Pericardium (tissue), 1 donor: ENCODE measurements around a stretch of chr1.

GRCh38 chr1:220767065-220768130 is 19.3 kb downstream of the MTARC2 start:
- RRBS = no CpG with 5 or more reads among the region's 11 CpGs

- RRBS = 17% methylated on average over 13 of the region's 28 CpGs
Observed at GRCh38 chr1:220785850-220786640, 668 bp upstream of the MTARC1 start.

DNA sequence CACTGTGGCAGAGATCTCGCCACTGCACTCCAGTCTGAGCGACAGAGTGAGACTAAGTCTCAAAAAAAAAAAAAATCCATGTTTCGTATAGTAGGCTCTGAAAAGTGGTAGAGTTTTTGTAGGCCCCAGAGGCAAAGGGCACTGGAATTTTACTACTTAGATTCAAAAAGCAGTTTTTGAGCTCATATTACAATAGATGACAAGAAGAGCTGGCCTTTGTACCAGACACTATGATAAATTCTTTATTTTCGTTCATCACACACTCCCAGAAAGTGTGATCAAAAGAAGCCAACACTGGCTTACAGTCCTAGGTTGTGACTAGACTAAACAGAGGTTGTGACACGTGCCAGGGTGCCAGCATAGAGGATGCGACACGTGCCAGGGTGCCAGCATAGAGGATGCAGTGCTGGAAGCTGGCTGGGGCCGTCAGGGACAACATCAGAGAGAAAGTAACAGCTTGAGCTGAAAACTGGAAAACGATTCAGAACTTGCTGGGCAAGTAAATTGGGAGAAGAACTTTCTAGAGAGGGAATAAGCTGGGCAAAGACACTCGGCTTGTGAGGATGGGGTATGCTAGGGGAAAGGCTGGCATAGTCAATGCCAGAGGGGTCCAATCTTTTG is 2.1 kb downstream of the MTARC1 start:
- RRBS = no CpG with 5 or more reads among the region's 10 CpGs

DNA sequence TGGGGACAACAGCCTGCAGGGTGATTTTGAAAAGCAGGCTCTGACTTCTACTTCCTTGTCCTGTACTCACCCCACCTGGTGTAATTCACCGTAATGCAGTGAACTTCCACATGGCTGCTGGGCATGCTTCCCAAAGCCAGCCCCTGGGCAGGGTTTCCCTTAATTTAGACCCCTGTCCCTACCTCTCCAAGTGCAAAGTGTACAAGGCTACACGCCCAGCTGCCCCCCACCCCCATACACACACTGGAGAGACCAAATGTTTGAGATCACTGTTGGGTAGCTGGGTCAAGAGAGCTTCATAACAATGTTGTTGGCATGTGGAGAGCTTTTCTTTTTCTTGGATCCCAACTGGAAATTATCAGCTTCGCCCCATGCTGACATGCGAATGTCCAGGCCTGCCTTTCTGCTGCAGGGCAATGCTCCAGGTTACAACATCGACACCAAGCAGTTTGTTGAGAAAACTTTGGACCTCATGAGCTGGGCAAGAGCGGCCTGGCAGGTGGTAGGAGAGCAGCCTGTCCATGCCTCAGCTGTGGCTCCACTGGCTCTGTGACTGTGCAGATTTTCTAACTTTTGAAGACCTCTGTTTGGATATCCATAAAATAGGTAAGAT is 41.3 kb downstream of the MTARC1 start:
- RRBS = no CpG with 5 or more reads among the region's 6 CpGs

GRCh38 chr1:220962034-220962213 is 82.7 kb downstream of the HLX start:
- RRBS = no CpG with 5 or more reads among the region's 1 CpG

DNA sequence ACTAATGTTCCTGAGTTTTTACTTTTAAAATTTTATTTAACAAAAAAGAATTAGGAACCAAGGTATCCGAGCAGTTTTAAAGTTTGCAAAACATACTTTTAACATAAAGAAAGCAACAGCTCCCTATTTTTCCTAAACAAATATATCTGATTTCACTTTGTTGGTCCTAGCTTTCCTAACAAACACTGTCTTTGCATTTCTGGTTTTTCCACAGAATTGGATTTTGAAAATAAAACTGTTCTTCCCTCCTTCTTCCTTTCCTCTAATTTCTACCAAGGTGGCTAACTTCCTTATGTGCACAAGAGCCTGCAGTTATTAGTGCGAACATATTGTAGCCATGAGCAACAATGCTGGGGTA is 31.3 kb downstream of the DUSP10 start:
- RRBS = no CpG with 5 or more reads among the region's 2 CpGs

- RRBS = no CpG with 5 or more reads among the region's 5 CpGs
Observed at GRCh38 chr1:221717131-221717780, 24.6 kb downstream of the DUSP10 start.

DNA sequence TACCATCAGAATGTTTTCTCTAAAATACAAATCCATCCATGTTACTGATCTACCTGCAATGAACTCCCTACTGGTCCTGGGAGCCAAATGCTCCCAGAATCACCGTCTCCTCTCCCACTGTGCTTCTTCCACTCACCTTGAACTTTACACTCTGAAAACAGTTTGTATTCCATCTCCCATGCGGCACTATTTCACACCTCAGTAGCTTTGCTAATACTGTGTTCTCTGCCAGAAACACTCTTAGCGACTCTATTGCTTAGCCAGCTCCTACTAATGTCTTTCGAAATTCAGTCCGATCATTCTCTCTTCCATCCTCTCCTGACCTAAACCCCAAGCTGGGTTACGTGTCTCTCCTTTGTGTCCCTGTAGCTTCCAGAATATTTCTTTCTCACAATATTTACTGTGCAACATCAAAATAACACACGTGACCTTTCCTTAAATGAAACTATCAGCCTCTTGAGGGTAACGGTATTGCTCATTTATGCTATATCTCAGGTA is 284.4 kb upstream of the DUSP10 start:
- RRBS = no CpG with 5 or more reads among the region's 8 CpGs

DNA sequence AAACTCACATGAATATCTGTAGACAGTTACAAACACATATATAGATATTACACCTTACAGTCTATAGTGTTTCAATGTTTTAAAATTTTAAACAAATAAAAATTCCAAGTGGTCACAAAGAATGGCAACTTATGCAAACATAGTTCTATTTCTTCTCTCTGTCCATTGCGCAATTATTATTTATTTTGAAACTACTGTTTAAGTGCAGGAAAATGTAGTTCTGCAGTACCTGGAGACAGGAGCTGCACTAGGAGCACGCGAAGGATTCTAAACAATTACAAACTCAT is 311.9 kb upstream of the DUSP10 start:
- RRBS = no CpG with 5 or more reads among the region's 3 CpGs

GRCh38 chr1:222627168-222627924 is 9.4 kb downstream of the MIA3 start:
- RRBS = no CpG with 5 or more reads among the region's 6 CpGs

DNA sequence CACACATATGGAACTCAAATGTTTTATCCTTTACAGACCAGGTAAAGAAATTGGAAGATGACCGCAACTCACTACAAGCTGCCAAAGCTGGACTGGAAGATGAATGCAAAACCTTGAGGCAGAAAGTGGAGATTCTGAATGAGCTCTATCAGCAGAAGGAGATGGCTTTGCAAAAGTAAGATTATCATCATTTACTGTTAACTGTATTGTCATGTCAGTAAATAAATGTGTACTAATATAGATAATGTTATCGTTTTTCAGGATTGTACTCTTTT is 36.7 kb downstream of the MIA3 start:
- RRBS = no CpG with 5 or more reads among the region's 2 CpGs

GRCh38 chr1:223046000-223046435 is 97.0 kb downstream of the TLR5 start:
- RRBS = no CpG with 5 or more reads among the region's 2 CpGs

DNA sequence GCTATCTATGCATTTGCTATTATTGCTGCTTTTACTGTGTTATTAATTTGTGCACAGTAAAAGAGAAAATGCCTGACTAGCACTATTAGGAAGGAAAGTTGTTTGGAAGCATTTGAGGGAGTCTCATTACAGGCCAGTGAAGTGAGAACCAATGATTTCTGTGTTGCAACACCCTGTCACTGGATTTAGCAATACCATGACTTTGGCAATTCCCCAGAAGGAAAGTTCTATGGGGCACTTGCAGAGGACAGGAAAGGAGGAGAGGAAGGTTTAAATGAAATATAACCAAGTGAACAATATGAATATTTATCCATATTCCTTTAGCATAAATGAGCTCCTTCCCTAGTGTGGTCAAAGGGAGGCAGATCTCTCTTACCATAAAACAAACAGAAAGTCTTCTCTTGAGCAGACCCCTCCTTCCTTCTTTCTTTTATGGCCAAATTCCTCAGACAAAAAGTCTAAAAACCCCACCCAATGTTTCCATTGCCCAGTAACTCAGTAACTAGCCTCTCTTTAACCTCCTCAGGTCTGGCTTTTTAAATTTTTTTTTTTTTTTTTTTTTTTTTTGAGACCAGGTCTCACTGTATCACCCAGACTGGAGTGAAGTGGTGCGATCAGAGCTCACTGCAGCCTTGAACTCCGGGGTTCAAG is 5.5 kb downstream of the TLR5 start:
- RRBS = no CpG with 5 or more reads among the region's 2 CpGs

- RRBS = no CpG with 5 or more reads among the region's 1 CpG
Observed at GRCh38 chr1:223141847-223142093, 1.3 kb downstream of the TLR5 start.

- RRBS = no CpG with 5 or more reads among the region's 14 CpGs
Observed at GRCh38 chr1:223142094-223142523, 939 bp downstream of the TLR5 start.

GRCh38 chr1:223655270-223655519 is 10.3 kb downstream of the CAPN8 start:
- RRBS = no CpG with 5 or more reads among the region's 1 CpG

DNA sequence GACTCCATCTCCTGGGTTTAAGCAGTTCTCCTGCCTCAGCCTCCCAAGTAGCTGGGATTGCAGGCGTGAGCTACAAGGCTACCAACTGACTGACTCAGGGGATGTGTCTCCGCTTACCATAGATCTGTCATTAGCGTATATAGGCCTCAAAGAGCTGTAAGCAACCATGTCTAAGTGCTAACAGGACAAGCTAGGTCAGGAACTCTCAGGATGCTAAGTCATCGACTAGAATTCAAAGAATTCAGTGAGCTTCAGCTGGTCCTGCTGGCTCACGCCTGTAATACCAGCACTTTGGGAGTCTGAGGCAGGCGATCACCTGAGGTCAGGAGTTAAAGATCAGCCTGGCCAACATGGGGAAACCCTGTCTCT is 29.5 kb downstream of the CAPN2 start:
- RRBS = no CpG with 5 or more reads among the region's 6 CpGs

DNA sequence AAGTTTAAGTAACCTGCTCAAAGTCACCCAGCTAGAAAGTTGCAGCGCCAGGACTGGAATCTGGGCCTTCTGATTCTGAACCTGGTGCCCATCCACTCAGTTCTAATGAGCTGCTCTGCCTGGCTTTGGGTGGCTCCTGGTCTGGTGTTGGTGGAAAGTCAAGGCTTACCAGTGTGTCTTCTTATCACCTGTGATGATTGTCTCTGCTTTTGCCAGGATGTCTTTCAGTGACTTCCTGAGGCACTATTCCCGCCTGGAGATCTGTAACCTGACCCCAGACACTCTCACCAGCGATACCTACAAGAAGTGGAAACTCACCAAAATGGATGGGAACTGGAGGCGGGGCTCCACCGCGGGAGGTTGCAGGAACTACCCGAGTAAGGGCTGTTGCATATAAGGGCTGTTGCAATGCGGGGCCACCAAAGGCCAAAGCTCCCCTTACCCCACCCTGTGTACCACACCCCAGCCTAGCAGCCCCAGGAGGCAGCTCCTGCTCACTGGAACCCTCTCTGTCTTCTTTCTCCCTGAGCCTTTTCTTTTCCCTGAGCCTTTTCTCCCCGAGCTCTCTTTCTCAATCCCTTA is 40.3 kb downstream of the CAPN2 start:
- RRBS = no CpG with 5 or more reads among the region's 9 CpGs

GRCh38 chr1:223776221-223777088 is 64.1 kb downstream of the CAPN2 start:
- RRBS = no CpG with 5 or more reads among the region's 14 CpGs